SK-N-SH (cell line): ENCODE measurements around a stretch of chr22.

- RRBS = no CpG with 5 or more reads among the region's 4 CpGs
CAGE:
- cytosol, long polyA plus RNA = no peak
- long polyA plus RNA = no peak
- nucleus, long polyA plus RNA = no peak
Measured at GRCh38 chr22:25615776-25616357, 51.4 kb downstream of the GRK3 start.

DNA sequence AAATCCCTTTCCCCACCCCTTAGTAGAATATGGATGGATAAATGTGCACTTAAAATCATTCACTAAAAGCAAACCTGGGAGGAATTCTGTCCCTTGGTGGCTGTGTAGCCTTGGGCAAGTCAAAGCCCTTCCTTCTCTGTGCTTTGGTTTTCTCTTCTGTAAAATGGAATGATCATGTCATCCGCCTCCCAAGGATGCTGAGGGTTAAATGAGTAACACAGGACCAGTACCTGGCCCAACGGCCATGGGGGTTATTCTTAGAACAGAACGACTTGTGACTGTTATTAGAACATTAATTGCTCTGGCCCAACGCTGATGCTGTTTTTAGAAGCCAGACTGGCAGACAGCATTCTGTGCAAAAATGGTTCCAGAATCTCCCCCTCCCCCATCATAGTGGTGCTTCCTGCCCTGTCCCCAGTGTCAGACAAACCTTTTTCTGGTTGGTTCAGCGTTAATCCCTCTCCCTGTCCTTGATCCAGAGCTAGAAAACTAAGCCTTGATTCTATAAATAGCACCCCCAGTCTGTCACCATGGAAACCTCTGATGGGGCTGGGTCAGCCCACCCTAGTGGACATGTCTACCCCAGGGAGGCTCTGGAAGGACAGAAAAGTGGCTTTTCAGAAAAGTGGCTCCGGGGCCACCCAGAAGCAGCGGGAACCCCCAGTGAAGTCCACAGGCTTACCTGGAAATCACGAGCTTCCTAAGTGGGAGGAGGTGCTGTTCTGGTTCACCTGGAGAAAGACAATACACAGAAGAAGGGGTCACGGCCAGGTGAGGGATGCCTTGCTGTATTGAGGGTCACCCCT, 15.5 kb upstream of the TFIP11 start:
- RRBS = no CpG with 5 or more reads among the region's 9 CpGs
CAGE:
- cytosol, long polyA plus RNA = no peak
- long polyA plus RNA = no peak
- nucleus, long polyA plus RNA = no peak

DNA sequence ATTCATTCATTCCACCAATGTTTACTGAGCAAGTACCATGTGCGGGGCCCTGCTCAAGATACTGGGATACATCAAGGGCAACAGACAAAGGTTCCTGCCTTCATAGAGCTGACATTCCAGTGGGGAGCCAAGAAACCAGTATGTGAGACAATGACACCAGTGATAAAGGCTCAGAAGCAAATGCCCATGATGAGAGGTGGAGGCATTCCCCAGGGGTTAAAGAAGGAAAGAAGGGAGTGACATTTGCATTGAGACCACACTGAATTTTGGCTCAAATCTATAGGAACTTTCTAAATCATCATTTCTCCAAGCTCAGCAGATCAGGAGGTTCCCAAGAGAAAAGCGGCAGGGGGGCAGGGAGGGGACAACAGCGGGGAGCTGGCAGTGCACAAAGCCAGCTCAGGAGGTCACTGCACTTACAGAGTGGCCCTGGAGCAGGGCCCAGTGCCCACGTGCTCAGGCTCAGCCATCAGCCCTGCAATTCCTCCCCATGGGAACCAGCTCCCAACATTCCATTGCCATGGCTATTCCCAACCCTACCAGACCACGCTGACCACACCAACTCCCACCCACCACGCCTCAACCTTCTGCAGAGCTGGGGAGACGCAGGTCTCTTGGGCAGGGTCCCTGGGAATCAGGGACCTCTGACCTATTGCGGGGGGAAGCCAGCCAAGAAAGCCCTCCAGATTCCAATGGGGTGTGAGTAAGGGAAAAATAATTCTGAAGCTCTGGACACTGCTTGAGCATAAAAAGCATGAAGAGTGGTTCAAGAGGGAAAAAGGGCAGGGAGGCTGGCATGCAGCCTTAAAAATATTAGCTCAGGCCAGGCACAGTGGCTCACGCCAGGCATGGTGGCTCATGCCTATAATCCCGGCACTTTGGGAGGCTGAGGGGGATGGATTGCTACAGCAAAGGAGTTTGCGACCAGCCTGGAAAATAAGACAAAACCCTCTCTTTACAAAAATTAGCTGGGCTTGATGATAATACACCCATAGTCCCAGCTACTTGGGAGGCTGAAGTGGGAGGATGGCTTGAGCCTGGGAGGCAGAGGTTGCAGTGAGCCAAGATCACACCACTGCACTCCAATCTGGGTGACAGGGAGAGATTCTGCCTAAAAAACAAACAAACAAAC, 38.3 kb upstream of the TFIP11 start:
- RRBS = no CpG with 5 or more reads among the region's 11 CpGs
CAGE:
- cytosol, long polyA plus RNA = no peak
- long polyA plus RNA = no peak
- nucleus, long polyA plus RNA = no peak

- RRBS = no CpG with 5 or more reads among the region's 11 CpGs
CAGE:
- cytosol, long polyA plus RNA = no peak
- long polyA plus RNA = no peak
- nucleus, long polyA plus RNA = no peak
Measured at GRCh38 chr22:26560676-26561116, 29.2 kb downstream of the TPST2 start.

DNA sequence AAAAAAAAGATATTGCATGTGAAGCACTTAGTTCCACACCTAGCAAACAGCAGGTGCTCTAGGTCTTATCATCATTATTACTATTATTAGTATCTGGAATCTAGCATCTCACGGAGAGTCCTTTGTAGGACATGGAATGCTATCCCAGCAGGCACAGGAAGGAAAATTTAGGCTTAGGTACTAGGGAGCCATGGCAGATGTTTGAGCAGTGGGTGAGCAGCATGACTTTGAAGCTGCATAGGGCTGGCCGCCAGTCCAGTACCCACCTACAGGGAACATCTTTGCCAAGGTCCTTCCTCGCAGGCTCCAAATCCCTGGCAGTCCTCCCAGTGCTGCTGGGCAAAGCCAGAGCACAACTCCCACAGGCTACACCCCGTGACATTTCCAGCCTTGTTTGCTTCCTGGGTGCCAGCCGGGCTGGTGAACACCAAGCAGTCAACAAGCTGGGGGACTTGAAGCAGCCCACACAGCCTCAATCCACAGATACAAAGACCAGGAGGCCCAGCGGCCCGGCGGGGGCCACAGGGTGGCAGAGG, 28.2 kb downstream of the TPST2 start:
- RRBS = 93% methylated on average over 3 of the region's 8 CpGs
CAGE:
- cytosol, long polyA plus RNA = no peak
- long polyA plus RNA = no peak
- nucleus, long polyA plus RNA = no peak

DNA sequence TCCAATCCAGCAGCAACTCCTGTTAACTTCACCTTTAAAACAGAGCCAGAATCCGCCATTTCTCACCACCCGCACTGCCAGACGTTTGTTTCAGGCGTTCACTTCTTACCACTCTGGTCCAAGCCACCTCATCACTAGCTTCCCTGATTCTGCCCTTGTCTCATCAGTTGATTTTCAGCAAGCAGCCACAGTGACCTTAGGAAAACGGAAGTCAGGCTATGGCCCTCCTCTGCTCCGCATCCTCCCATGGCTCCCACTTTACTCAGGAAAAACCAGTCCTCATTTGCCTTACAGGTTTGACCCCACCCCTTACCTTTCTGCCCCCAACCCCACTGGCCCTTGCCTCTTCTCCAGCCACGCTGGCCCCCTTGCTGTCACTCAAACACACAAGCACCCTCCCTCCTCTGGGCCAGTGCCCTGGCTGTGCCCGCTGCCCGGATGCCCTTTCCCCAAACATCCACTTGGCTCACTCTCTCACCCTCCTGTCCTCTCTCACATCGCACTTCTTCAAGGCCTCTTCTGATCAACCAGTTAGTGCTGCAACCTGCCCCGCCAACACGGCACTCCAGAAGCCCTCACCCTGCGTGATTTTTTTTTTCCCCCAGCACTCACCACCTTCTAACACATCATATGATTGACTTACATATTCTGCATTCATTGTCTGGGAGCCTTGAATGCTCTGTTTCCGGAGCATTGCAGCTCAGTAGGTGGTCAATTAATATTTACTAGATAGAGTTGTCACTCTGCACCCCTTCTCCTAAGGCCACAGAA, 18.9 kb downstream of the TPST2 start:
- RRBS = 94% methylated on average over 1 of the region's 14 CpGs
CAGE:
- cytosol, long polyA plus RNA = no peak
- long polyA plus RNA = no peak
- nucleus, long polyA plus RNA = no peak

GRCh38 chr22:26589097-26590012, 577 bp downstream of the TPST2 start:
- RRBS = 1% methylated on average over 26 of the region's 73 CpGs
CAGE:
- cytosol, long polyA plus RNA = no peak
- long polyA plus RNA = no peak
- nucleus, long polyA plus RNA = no peak

DNA sequence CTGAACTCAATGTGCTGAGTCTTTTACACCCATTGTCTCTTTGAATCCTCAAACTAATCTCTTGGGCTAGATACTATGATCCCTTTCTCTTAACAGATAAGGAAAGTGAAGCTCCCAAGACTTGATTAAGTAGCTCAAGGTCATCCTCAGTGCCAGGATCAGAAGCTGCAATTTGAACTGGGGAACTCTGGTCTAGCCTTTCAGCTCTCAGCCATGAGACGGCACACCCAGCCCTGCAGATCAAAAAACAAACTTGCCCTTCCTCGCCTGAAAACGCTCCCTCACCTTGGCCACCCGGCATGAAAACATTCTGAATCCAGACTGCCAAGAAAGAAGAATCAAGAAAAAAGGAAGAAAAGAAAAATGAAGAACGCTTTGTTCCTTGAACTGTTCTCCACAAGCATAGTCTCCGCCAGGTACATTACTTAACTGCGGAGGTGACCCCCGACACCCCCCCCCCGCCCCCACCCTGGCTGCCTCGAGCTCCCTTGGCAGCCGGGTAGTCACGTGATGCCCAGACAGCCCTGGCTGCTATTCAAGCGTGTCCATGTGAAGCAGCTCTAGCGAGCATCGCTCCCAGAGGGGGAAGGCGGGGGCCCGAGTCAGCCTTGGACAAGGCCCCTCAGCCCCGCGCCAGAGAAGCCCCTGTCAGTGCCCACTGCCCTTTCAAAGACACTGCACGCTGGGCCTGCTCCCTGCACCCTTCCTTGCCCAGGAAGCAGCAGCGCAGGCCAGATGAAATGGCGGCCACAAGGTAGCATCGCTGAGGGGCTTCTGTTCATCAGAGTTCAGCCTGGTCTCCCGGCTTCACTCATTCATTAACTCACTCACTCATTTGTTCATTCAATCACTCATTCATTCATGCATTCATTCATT, 486.9 kb downstream of the CRYBA4 start:
- RRBS = no CpG with 5 or more reads among the region's 24 CpGs
CAGE:
- cytosol, long polyA plus RNA = no peak
- long polyA plus RNA = no peak
- nucleus, long polyA plus RNA = no peak

- RRBS = no CpG with 5 or more reads among the region's 11 CpGs
CAGE:
- cytosol, long polyA plus RNA = no peak
- long polyA plus RNA = no peak
- nucleus, long polyA plus RNA = no peak
Measured at GRCh38 chr22:27238978-27239678, 562.4 kb downstream of the MN1 start.

DNA sequence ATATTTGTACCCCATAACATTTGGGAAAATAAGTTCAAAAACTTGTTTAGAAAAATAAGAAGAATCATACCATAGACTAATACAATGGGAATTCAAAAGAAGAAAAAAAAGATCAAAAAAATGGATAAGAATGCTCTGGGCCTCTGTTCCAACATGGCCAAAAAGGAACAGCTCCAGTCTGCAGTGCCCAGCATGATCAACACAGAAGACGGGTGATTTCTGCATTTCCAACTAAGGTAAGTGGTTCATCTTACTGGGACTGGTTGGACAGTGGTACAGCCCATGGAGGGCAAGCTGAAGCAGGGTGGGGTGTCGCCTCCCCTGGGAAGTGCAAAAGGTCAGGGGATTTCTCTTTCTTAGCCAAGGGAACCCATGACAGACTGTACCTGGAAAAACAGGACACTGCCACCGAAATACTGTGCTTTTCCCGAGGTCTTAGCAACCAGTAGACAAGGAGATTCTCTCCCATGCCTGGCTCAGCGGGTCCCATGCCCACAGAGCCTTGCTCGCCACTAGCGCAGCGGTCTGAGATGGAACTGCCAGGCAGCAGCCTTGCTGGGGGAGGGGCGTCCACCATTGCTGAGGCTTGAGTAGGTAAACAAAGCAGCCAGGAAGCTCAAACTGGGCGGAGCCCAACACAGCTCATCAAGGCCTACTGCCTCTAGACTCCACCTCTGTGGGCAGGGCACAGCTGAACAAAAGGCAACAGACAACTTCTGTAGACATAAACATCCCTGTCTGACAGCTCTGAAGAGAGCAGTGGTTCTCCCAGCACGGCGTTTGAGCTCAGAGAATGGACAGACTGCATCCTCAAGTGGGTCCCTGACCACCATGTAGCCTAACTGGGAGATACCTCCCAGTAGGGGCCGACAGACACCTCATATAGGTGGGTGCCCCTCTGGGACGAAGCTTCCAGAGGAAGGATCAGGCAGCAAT, 428.4 kb downstream of the MN1 start:
- RRBS = no CpG with 5 or more reads among the region's 14 CpGs
CAGE:
- cytosol, long polyA plus RNA = no peak
- long polyA plus RNA = no peak
- nucleus, long polyA plus RNA = no peak

DNA sequence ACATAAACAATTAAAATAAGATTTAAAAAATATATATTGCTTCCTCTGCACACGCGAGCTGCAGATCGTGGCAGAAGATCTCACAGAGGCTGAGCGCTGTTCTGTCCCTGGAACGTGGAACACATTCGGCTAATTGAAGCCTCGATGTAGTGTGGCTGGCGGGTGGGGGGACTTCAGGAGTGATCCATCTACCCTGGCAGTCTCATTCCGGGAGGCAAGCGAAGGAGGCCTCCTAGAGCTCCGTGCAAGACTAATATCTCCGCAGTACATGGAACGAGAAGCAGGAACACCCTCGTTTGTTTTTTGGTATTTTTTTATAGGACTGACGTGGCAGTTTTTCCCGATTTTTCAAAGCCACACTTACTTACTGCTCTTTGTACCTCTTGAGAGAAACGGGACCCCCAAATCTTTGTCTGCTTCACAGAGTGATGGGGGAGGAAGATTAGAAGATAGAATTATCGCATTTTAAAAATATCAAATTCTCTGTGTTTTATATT, 402.3 kb downstream of the MN1 start:
- RRBS = no CpG with 5 or more reads among the region's 18 CpGs
CAGE:
- cytosol, long polyA plus RNA = no peak
- long polyA plus RNA = no peak
- nucleus, long polyA plus RNA = no peak

DNA sequence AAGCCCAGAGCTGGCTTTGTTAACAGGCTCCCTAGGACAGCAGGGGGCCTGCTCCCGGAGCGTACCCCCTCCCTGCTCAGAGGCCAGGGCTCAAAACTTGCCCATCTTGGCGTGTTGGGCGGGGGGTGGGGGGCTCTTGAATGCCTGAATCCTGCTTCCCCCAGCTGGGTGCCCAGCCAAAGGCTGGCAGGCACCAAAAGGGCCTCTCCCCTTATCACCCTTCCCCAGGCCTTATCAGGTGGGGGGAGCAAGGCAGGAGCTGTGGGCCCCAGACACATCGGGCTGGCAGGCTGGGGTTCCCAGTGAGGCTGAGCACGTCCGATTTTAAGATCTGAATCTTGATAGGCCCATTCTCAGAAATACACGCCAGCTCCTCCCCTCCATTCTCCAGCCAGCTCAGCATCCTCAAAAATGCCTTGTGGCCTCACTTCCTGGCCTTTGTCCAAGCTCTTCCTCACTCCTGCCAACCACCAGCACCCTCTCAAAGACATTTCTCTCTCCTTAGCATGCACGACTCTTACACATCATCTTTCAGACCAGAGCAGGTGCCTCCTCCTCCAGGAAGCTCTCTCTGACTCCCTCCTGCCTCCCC, 384.8 kb downstream of the MN1 start:
- RRBS = 36% methylated on average over 1 of the region's 9 CpGs
CAGE:
- cytosol, long polyA plus RNA = no peak
- long polyA plus RNA = no peak
- nucleus, long polyA plus RNA = no peak

- RRBS = no CpG with 5 or more reads among the region's 4 CpGs
CAGE:
- cytosol, long polyA plus RNA = no peak
- long polyA plus RNA = no peak
- nucleus, long polyA plus RNA = no peak
Measured at GRCh38 chr22:27531636-27532270, 269.8 kb downstream of the MN1 start.

DNA sequence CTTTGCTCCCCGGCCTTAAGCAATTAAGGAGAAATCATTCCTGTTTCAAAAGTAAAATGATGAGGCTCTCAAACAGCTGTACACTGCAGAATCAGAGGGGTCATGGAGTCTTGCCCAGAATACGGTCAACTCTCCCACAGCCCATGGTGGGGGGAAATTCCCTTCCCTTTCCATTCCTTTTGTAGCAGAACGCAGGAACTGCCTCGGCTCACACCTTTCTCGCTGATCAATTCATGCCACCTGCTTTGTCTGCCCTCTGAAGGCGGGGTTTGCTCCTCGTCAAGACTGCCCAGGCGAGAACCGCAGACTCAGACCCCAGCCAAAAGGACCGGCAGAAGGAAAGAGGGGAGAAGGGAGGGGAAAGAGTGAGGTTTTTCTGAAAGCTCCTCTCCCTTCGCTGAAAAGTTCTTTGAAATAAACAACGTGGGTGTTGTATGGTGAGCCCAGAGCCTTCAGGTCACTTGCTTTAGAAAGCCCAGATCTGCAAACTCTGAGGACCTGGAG, 52.7 kb downstream of the MN1 start:
- RRBS = no CpG with 5 or more reads among the region's 12 CpGs
CAGE:
- cytosol, long polyA plus RNA = no peak
- long polyA plus RNA = no peak
- nucleus, long polyA plus RNA = no peak

- RRBS = no CpG with 5 or more reads among the region's 12 CpGs
CAGE:
- cytosol, long polyA plus RNA = no peak
- long polyA plus RNA = no peak
- nucleus, long polyA plus RNA = no peak
Measured at GRCh38 chr22:27786491-27786904, 15.1 kb downstream of the MN1 start.

- RRBS = no CpG with 5 or more reads among the region's 13 CpGs
CAGE:
- cytosol, long polyA plus RNA = no peak
- long polyA plus RNA = no peak
- nucleus, long polyA plus RNA = no peak
Measured at GRCh38 chr22:27795848-27796641, 5.5 kb downstream of the MN1 start.

DNA sequence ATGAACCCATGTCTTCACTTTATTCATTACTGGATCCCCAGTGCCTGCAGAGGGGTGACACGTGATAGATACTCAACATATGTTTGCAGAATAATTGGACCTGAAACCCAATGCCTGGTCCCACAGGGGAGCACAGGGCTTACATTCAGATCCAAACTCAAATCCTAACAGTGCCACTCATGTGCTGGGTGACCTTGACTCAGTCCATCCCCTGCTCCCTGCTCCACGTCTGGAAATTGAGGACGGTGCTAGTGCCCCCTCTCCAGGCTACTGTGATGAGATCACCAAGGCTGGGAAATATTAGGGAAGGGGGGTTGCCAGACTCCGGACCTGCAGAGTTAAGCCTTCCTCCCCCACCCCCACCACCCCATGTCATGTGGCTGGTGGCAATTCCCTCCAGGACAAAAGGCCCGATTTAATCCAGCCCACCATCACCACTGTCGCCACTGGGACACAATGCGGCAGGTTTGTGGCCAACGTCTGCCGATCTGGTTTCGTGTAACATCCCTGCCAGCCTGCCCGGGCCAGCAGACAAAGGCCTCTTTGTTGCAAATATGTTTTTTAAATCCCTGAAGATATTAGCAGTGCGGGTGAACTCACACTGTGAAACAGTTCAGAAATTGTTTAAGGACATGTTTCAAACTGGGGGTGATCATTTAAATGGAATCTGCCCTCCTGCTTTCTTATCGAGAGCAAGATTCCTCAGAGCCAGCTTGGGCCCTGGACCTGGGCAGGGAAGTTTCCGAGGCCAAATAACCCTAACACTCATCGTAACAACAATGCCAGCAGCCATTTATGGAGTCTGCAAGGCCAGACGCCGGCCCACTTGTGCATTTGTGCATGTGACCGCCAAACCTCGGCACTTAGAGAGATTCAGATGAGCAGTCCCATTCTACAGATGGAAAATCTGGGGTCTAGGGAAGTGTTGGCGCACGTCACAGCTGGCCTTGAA, 19.6 kb upstream of the MN1 start:
- RRBS = no CpG with 5 or more reads among the region's 21 CpGs
CAGE:
- cytosol, long polyA plus RNA = no peak
- long polyA plus RNA = no peak
- nucleus, long polyA plus RNA = no peak

GRCh38 chr22:27982390-27982845, 63.4 kb upstream of the PITPNB start:
- RRBS = 86% methylated on average over 2 of the region's 10 CpGs
CAGE:
- cytosol, long polyA plus RNA = no peak
- long polyA plus RNA = no peak
- nucleus, long polyA plus RNA = no peak

GRCh38 chr22:28255328-28255686, 336.3 kb upstream of the PITPNB start:
- RRBS = no CpG with 5 or more reads among the region's 11 CpGs
CAGE:
- cytosol, long polyA plus RNA = no peak
- long polyA plus RNA = no peak
- nucleus, long polyA plus RNA = no peak

GRCh38 chr22:28678994-28679479, 603 bp downstream of the TTC28 start:
- RRBS = 2% methylated on average over 8 of the region's 34 CpGs
CAGE:
- cytosol, long polyA plus RNA = no peak
- long polyA plus RNA = no peak
- nucleus, long polyA plus RNA = no peak